ENCODE data around the gene CPEB2.

DNA sequence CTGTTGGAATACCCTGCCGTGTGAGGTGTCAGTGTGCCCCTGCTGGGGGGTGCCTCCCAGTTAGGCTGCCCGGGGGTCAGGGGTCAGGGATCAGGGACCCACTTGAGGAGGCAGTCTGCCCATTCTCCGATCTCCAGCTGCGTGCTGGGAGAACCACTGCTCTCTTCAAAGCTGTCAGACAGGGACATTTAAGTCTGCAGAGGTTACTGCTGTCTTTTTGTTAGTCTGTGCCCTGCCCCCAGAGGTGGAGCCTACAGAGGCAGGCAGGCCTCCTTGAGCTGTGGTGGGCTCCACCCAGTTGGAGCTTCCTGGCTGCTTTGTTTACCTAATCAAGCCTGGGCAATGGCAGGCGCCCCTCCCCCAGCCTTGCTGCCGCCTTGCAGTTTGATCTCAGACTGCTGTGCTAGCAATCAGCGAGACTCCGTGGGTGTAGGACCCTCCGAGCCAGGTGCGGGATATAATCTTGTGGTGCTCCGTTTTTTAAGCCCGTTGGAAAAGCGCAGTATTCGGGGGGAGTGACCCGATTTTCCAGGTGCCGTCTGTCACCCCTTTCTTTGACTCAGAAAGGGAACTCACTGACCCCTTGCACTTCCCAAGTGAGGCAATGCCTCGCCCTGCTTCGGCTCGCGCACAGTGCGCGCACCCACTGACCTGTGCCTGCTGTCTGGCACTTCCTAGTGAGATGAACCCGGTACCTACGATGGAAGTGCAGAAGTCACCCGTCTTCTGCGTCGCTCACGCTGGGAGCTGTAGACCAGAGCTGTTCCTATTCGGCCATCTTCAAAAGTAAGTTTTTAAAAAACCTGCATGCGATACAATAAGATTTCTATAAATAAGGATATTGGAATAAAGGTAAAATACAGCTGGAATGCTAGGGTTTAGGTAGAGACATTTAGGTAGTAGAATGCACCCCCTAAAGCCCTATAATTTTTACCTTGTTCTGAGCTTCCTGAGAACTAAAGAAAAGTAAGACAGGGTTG is 362.2 kb downstream of the HS3ST1 start:
- PRO-cap: no peak

DNA sequence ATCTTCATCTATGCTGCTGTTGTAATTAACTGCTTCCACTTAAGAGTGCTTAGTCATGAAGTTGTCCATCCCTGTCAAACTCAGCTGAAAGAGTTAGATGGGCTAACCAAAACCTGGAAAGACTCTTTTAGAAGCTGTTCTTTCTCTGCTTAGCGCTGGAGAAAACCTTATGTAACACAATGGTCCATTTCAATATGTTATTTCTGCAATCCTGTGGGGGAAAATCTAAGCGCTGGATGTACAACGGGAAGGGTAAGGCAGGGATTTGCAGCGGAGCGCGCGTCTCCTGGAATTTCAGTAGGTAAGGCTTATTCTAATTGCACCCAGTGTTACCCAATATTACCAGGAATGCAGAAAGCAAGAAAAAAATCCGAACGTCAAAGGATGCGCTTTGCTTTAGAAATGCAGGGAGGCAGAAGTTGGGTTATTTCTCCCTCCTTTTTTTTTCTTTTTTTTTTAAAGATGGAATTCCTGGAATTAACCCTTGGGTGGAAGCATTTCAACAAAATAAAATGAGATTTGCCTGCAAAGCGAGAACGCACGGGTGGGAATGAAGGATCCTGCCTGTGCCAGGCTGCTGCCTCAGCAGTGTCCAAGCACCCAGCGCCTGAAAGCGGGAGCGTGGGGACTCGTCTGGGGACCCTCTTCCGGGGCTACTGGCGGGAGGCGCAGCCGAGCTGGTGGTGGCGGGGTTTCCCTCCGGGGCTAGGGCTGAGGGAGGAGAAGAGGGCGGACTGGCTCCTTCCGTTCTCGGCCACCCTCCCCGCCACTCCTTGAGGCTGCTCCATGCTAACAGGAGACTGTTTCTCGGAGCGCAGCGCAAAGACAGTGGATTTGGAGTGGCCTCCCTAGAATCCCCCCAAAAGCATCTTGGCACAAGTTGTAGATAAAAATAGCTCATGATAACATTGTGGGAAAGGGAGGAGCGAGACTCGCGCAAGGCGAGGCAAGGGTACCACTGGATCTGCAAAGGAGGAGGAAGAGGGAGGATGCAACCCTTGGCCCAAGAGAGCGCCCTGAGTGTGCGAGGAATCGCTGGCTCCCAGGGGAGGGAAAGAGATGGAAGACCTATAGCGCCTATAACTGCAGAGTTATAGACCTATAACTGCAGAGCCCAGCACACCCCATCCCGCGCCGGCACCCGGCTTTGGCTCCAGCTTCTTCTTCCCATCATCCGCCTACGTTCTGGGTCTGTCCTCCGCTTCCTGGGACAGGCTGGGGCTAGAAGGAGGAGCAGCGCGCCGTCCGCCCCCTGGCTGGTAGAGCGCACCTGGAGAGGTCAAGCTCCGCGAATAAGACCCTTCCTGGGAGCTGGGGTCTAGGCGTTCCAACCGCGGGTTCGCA is 1.6 kb downstream of the HS3ST1 start:
- PRO-cap: no peak

DNA sequence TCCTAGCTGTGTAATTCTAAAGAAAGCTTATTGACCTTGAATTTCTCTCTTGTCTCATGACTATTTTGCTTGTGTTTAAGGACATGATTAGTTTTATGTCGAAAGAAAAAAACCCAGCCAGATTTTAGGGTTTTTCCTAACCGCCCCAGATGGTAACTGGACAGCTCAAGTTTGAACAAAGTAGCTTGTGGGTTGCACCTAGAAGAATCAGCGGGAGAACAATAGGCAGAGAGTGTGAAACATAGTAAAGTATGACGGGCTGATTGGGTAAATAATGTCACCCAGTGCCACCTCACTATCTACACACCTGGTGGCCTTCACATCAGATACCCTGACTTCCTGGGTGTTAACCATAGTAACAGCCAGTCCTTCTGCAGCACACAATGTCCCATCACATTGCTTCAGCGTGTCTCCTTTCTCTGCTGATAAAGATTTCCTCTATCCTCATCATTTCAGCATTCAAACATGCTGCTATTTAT is 159.1 kb upstream of the HS3ST1 start:
- PRO-cap: no peak

GRCh38 chr4:13484881-13485508 is 855 bp upstream of the RAB28 start:
- PRO-cap: no peak

DNA sequence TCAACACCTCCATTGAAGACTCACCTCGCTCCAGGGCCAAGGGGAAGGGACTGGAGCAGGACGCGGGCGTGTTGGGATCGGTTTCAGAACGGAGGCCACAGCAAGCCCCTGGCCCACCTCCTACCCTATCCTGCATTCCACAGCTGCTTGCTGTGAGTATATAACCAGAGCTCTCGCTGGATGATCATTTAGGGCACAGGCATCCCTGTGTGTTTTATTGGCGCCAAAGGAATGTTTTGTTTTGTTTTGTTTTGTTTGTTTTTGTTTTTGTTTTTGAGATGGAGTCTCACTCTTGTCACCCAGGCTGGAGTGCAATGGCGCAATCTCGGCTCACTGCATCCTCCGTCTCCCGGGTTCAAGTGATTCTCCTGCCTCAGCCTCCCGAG is 5.0 kb upstream of the NKX3-2 start:
- PRO-cap: no peak

DNA sequence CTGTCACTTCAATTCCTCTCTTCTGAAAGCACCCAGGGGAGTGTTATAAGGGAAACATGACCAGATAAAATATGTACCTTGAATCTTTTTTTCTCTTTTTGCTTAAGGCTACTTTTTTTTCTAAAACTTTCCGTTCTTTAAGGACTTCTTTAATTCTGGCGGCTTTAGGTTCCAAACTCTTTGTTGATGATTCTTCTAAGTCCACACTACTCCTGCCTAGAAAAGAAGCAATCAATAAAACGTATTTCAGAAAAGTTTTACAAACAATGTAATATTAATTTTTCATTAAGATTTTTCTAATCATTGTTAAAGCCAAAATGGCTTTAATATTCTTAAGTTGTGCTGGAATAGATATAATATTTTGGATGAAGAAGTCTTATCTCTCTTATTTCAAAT is 19.1 kb downstream of the BOD1L1 start:
- PRO-cap: no peak

GRCh38 chr4:13656522-13657025 is 29.0 kb upstream of the BOD1L1 start:
- PRO-cap: no peak

- PRO-cap: no peak
Observed at GRCh38 chr4:13698454-13698653, 70.8 kb upstream of the BOD1L1 start.

DNA sequence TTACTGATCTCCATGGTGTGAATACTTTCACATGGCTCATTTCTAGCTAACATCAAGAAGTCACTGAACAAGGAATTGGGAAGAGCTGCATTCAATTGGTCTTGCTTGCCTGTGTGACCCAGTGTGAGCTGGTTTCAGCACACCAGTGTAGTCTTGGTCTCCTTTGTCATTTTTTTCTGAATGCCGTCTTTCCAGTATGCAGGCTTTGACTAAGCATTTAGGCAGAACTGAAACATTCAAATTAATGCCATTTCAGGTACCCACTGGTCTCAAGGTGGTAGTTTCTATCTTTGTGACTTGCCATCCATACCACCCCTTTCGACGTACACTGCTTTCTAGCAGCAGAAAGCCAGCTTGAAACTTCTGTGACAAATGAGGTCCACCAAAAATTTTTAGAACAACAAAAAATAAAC is 550.5 kb upstream of the BOD1L1 start:
- PRO-cap: no peak

- PRO-cap: bidirectional peak, plus-strand start at chr4:15002481, minus-strand start at chr4:15002308
Observed at GRCh38 chr4:15002399-15002629, at the start of gene CPEB2. CPEB2 (plus strand) TSS chr4:15002481.

- PRO-cap: no peak
Observed at GRCh38 chr4:15067280-15068339, 65.3 kb downstream of the CPEB2 start.

GRCh38 chr4:15116340-15117197 is 114.3 kb downstream of the CPEB2 start:
- PRO-cap: no peak

DNA sequence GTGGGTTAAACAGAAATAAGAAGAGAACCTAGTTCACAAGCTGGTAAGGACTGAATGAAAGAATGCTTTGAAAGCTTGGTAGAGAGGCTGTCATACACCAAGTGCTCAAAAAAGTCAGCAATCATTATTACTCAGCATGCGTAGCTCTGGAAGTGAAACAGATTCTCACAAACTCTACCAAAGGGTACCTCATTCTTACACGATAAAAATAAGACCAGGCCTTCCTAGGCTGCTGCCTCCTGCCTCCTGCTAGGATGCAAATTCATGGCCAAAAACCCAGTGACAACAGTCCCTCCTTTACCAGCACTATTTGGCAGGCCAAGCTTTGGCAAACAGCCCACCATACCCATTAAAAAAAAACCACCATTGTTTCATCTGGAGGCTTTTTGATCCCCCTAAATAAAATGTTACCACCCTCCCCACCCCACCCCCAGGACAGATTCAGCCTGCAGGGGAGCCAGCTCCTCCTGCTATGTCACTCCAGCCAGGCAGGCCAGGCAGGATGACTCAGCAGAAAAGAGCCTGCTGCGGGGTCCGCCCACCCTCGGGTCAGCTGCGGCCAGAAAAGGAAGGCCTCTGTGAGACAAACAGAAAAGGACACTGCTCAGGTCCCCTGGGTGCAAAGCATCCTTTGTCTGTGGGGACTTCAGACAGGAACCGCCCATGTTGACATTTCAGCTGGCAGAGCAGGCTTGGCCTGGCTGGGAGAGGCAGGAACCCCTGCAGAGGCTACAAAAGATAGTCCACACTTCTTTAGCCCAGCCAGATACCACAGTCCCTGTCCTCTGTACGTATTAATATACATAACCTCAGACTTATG is 147.4 kb downstream of the CPEB2 start:
- PRO-cap: no peak

DNA sequence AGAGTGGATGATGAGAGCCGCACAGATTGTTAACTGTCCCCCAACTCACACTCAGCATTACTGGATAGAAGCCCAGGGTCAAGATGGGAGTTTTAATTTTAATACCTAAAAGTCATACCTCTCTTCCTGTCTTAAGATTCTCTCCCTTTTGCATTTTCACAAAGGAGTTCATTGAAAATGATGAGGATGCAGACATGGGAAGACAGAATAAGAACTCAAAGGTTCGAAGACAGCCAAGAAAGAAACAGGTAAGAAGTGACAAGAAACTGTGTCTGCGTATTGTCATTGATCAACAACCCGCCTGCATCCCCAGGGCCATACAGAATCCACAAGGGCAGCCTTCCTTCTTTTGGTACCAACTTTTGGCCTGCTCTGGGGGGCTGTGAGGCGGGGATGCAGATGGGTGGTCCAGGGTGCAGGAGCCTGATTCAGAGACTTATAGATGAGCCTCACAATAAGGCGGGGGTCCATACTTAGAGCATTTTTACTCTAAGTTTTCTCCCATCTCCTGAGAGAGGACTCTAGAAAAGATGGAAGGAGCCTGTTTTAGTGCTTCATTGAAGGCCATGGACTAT is 9.0 kb downstream of the CC2D2A start:
- PRO-cap: no peak

GRCh38 chr4:15591908-15592475 is 63.2 kb downstream of the FBXL5 start:
- PRO-cap: no peak

- PRO-cap: unidirectional peak, plus-strand start at chr4:15654688
Observed at GRCh38 chr4:15654608-15655193, 456 bp downstream of the FBXL5 start.

DNA sequence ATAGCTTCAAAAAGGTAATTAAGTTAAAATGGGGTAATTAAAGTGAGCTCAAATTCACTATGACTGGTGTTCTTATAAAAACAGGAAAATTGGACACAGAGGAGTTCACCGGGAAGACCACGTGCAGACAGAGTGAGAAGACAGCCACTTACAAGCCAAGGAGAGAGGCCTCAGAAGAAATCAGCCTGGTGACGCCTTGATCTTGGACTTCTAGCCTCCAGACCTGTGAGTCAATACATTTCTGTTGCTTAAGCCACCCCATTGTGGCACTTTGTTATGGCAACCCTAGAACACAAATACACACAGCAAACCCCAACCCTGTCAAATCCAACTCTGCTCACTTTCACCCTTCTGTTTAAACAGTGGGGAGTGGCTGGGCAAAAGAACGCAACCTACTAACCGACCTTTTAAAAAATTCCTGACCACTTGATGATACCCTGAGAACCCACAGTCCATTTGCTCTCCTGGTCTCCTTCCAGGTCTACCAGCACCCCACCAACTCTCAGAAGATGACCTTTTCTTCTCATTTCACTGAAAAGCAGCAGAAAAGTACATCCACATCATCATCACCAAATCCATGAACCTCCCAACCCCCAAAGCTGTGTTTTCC is 4.0 kb upstream of the CD38 start:
- PRO-cap: no peak

GRCh38 chr4:16166509-16166958 is 59.7 kb downstream of the TAPT1 start:
- PRO-cap: no peak

GRCh38 chr4:17206664-17207122 is 305.2 kb downstream of the QDPR start:
- PRO-cap: no peak

- PRO-cap: no peak
Observed at GRCh38 chr4:17490550-17491163, 21.2 kb downstream of the QDPR start.